Tongue (tissue), 2 donors: ENCODE measurements around the genes MYO10 and CDH18.

DNA sequence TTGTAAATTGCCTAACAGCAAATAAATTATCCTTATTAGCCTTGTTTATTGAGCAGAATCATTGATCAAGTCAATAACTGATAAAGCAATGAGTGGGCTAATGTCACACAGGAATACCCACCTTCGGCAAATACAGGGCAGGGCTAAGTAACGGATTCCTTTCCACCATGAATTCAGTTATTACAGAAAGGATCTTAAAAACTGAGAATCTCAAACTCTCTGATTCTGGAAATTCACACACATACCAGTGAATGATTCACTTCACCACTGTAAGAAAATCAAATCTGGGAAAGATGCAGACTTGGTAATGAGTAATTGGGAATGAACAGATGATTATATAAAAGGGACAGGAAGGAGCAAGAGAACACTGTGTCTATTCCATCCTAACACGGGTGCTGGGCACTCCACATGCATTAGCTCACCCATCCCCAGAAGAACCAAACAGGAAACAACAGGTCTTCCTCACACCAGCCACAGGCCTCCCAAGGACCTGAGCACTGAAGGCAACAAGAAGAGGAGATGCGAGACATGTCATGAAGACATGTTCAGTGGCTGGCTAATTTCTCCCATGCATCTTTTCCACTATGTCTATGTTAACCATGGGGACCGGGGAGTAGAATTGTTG is 74.8 kb upstream of the ZNF622 start:
- RAMPAGE, long total RNA = no peak

- RAMPAGE, long total RNA = no peak
Measured at GRCh38 chr5:16557259-16557940, 59.4 kb downstream of the RETREG1 start.

- RAMPAGE, long total RNA = no peak
Measured at GRCh38 chr5:16575311-16576003, 41.3 kb downstream of the RETREG1 start.

DNA sequence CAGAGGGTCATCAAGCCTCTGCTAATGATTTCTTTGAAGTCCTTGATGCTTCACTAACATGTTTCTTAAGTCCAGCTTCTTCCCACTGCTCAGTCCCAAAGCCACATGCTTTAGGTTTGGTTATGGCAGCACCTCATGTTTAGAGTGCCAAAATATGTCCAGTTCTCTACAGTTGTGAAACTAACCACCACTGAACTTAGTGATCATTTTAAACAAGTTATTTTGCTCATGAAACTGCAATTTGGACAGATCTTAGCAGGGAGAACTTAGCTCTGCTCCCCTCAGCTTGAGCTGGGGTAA is 39.9 kb upstream of the RETREG1 start:
- RAMPAGE, long total RNA = no peak

DNA sequence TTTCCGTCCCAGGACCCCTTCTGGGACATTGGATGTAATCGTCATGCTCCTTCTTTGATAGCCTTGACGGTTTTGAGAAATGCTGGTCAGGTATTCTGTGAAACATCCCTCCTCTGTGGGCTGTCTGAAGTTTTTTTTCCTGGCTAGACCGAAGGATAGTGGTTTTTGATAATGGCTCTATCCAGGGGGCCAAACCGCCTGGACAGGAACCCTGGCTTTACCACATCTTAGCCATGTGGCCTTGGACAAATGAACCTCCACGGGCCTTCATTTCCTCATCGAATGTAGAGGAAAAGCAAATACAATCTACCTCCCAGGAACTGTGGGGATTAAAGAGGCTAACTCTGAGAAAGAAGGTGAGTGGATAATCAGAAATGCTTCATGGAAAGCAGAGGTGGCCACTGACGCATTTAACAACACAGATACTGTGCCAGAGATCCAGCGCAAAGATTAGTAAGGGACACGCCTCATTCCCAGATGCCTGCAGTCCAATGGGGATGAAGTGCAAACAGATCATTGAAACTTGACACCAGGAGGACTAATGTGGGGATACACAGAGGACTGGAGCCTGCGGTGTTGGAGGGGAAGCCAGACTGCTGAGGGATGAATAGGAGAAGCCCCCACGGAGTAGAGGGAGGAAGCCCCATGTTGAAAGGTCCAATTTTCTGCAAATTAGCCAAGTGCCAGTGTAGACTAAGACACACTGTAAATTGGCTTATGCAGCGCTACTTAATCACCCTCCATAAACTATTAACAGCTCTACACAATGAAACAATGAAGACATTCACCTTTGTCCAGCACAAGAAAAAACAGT is 41.7 kb downstream of the MYO10 start:
- RAMPAGE, long total RNA = no peak

- RAMPAGE, long total RNA = no peak
Measured at GRCh38 chr5:16895233-16895764, 40.8 kb downstream of the MYO10 start.

- RAMPAGE, long total RNA = no peak
Measured at GRCh38 chr5:16935114-16936379, at the start of gene MYO10. Gene MYO10 (minus strand): TSS chr5:16936288.

GRCh38 chr5:17222533-17223114 is 5.2 kb downstream of the BASP1 start:
- RAMPAGE, long total RNA = no peak

- RAMPAGE, long total RNA = no peak
Measured at GRCh38 chr5:17269117-17269681, 51.8 kb downstream of the BASP1 start.

DNA sequence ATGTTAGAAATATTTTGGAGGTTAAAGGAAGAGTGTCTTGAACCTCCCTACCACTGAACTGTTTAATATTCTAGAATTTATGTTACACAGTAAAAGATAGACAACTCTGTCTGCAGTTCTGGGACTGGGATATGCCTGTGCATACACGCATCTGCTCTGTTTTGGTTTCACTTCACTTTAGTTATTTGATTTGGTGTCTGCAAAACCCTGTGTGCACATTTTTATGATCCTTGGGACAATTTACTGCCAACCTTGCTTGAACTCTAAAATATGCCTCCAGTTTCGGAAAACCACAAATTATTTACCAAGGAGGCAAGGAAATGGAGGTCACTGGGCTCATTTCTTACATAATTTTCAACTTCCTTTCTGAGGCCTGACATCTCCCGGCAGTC is 55.2 kb downstream of the H3Y2 start:
- RAMPAGE, long total RNA = no peak

DNA sequence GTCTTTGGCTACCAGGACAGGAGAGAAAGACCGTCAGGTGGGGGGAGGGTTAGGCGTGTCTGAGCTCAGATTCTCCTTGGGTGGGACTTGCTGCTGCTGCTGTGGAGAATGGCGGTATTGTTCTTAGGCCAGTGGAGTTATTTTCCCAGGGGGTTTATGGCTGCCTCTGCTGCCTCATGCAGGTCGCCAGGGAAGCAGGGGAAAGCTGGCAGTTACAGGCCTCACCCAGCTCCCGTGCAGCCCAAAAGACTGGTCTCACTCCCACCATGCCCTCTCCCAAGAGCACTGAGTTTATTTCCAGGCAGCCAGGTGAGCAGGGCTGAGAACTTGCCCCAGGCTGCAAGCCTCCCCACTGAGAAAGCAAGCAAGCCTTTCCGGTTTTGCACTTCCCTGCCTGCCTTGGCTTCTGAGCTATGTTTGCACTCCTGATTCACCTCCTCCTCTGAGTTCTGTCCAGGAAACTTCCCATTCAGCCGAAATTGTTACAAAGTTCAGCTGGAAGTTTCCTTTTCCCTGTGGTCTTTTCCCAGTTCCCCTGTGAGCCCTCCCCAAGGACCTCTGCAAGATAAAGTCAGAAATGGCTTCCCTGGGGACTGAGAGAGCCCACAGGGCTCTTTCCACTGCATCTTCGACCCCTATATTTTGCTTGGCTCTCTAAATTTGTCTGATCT is 296.1 kb upstream of the H3Y1 start:
- RAMPAGE, long total RNA = no peak

DNA sequence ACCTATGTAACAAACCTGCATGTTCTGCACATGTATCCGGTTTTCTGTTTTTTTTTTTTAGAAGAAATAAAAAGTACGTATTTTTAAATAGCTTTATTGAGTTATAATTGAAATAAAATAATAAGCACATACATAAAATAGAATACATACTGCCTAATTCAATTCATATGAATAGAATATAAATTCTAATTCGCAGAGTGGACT is 469.7 kb upstream of the H3Y1 start:
- RAMPAGE, long total RNA = no peak

DNA sequence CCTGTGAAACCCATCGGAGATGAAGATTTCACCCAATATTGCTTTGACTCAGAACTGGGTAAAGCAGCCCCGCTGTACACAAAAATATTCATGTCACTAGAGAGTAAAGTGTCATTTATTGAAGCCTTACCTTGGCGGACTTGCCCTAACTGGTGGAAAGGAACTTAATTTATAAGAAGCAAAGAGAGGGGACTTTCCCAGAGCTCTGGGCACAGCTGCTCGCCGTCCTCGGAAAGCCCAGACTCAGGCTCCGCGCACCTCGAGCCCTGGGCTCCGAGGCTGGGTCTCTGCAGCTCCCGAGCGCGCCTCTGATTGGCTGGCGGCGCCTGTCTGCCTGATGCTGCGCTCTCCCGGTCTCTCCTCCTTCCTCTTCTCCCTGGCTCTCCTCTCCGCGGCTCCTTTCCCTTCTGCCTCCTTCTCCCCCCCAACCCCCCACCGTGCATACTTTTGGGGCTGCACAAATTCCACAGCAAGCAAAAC is at the start of gene CDH18:
CDH18 (minus strand) TSS at position 245 of the 480 bp plus-strand sequence.
- RAMPAGE, long total RNA = no peak

GRCh38 chr5:20305335-20306002 is 317.5 kb upstream of the CDH18 start:
- RAMPAGE, long total RNA = no peak

- RAMPAGE, long total RNA = no peak
Measured at GRCh38 chr5:20615482-20615835, 627.5 kb upstream of the CDH18 start.

GRCh38 chr5:22714058-22714328 is 139.2 kb downstream of the CDH12 start:
- RAMPAGE, long total RNA = no peak

DNA sequence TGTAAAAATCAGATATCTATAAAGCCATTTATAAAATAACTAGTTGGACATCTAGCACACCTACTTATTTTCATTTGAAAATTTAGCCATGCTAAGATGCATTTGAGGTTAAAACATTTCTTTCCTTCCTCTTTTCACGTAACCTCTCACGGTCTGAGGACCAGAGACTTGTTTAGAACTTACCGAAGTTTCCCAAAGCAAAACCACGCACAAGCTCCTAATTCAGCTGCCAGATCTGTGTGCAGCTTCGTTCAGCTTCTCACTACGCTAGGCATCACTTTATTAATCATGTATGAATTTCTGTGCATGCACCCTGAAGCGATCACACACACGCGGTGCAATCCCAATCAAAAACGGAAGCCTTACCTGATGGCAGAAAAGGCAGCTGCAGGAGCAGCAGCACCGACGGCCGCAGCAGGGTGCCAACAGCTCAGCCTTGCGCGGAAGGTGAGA is 426 bp downstream of the CDH12 start:
- RAMPAGE, long total RNA = no peak

GRCh38 chr5:23884690-23885071 is 377.3 kb downstream of the PRDM9 start:
- RAMPAGE, long total RNA = no peak

GRCh38 chr5:26009765-26010064 is 1028.7 kb downstream of the CDH9 start:
- RAMPAGE, long total RNA = no peak

DNA sequence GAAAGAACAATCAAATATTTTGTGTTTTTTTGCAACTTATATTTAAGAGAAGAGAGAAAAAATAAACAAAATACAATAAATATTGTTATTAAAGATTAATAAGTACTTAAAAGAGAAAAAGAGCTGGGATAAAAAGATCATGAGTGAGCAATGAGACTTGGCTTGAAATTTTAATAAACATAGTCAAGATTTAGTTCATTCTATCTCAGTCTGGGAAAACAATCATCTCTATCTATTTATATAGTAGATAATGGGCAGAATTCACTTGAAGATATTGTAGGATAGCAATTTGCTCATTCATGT is 669.3 kb downstream of the CDH9 start:
- RAMPAGE, long total RNA = no peak